ENCODE data around the genes SLC30A7 and AMY1C.

- RRBS: no CpG with 5 or more reads among the region's 10 CpGs
These were observed 46.9 kb downstream of the SASS6 start for GRCh38 chr1:100085328-100086647.

DNA sequence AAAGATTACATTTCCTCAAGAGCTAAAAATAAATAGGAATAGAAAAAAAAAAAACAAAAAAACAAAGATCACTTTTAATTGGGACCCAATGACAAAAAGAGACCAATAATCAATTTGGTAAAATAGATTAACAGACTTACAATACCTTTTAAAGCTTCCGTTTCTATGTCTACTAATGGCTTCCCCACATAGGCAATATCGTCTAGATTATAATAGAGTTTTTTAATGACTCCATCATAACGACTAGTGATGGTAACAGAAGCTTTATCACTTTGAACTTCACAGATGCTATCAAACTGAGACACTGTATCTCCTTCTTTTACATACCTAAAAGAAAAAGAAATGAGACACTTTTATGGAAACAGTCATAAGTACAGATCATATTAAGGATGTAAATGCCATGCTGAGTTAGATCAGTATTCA lies 19.0 kb downstream of the DBT start:
- RRBS: no CpG with 5 or more reads among the region's 3 CpGs

DNA sequence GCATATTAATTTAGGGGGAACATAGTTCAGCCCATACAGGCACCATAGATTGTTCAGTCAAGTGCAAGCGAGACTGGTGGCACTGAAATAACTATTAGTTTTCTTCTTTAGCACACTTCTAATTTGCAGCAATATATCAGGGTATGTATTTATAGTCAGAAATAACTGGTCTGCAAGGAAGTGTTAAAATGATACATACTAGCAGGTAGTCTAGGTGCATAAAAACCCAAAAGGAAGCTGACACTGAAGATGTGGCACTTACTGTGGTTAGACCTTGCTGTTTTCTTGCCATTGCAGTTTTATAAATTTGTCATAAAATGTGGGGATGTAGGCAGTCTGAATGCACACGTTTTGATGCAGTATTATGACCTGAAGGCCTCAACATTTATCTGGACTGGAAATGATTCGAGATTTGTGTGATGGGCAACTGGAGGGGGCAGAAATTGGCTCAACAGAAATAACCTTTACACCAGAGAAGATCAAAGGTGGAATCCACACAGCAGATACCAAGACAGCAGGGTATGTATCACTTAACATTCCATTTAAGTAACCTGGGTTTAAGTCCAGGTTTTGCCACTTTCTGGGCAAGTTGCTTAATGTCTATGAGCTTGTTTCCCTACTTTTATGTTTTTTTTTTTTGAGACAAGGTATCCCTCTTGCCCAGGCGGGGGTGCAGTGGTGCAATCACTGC lies 1.9 kb downstream of the RTCA start:
- RRBS: no CpG with 5 or more reads among the region's 4 CpGs

DNA sequence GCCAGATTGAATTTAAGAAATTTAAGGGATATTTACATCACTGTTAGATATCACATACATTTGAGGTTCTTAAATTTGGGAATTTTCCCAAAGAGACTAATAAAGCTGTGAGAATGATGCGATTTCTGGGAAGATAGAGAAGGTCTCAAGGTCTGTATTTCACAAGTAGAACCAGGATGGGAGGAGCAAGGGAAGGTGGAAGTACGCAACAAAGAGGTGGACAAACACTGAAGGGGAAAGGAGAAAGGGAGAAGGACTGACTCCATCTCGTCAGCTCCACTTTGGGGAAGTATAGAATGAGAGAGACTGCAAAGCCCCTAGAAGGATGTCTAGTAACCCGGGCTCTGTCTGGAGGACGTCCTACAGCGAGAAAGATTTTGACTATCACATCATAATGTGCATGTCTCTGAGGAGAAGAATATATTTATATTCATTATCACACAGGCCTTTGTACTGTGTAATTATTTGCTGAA lies 4.9 kb downstream of the CDC14A start:
- RRBS: no CpG with 5 or more reads among the region's 6 CpGs

DNA sequence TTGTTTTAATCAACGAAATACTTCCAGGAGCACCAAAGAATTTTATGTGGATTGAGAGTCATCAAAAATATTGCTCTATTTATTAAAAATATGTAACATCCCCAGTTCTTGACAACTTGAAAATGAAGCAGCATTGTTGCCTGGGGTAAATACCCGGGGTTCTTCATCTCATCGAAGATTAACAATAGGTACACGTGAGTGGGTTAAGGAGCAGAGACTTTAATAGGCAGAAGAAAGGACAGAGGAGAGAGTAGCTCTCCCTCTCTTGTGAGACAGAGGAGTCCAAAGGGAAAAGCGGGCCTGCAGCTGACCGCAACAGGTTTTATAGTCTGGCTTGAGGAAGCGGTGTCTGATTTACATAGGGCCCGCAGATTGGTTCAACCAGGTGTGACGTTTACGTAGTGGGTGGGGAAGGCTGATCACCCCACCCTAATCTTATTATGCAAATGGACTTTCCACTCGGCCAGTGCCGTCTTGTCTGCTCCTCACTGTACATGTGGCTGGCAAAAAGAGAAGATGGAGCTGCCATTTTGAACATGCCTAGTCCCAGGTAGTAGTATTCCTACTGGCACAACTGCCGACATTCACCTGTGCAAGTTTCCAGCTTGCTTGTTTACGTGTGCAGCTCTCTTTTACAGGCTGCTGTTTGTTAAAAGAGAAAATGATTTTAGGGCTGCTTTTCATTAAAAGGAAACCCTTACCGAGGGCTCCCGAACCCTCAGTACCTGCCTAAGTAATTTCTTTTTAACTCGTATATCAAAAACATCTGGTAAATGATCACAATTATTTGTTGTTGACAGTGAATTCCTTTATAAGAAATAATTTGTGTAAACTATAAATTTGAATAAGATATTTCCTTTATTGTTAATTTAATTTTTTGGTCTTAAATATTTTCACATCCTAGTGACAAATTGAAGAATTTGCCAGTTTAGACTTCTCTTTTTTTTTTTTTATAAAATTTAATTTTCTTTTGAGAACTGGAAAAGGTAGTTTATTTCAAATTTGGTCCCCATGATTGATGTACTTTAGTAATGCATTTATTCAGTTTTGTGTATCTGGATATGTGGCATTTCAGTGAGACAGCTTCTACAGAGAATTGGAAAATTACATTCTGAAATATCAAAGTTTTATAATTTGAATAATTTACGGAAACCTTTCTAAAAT lies 10.8 kb downstream of the CDC14A start:
- RRBS: no CpG with 5 or more reads among the region's 18 CpGs

- RRBS: no CpG with 5 or more reads among the region's 5 CpGs
These were observed 52.2 kb upstream of the GPR88 start for GRCh38 chr1:100485588-100486305.

DNA sequence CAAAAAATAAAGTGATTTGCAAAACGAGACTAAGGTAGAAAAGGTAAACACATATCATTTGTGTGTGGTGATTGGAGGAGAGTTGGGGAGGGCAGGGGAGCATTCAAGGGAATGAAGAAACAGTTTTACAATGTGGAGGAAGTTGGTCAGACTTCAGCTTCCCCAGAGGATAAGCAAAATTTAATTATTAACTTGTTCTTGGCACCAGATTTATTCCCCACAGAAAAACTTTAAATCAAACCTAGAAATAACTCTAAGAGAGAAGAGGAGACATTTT lies 75.8 kb upstream of the VCAM1 start:
- RRBS: no CpG with 5 or more reads among the region's 1 CpG

GRCh38 chr1:100731257-100731548 lies 11.7 kb downstream of the VCAM1 start:
- RRBS: no CpG with 5 or more reads among the region's 5 CpGs

- RRBS: 2% methylated on average over 19 of the region's 51 CpGs
These were observed at the start of gene SLC30A7 for GRCh38 chr1:100895609-100896309. Gene SLC30A7 (plus strand): TSS chr1:100896090.

DNA sequence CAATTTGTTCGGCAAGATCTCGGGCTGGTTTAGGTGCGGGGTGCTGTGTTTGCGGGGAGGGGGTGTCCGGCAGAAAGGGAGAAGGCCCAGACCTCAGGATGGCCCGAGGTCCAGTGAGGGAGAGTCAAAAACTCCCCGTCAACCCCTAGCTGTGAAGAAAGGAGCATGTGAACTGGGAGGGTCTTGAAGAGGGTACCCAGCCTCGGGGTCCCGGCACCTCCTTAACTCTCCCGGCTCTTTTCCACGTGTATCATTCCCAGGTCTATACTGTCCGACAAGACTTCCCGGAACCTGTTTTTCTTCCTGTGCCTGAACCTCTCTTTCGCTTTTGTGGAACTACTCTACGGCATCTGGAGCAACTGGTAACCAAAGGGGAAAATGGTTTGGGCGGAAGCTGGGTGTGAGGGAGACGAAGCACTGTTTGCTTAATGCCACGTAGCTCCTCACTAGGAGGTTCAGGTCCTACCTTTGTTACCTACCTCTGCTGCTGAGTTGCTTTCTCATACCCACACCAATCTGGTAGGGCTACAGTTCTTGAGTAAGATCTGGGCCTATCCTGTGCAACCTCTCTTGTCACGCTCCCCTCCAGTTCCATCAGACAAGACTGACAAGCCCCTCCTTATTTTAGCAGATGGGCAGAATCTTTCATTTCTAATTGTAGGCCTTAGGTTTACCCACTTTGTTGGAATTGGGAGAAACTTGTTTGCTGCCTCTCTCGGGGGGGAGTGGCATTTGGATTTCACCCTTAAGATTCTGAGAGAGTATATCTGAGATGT lies 608 bp downstream of the SLC30A7 start:
- RRBS: no CpG with 5 or more reads among the region's 20 CpGs

GRCh38 chr1:100927120-100928055 lies 31.5 kb downstream of the SLC30A7 start:
- RRBS: no CpG with 5 or more reads among the region's 3 CpGs

- RRBS: no CpG with 5 or more reads among the region's 10 CpGs
These were observed 473 bp downstream of the DPH5 start for GRCh38 chr1:101024974-101025647.

- RRBS: no CpG with 5 or more reads among the region's 1 CpG
These were observed 75.9 kb upstream of the DPH5 start for GRCh38 chr1:101101566-101101765.

- RRBS: no CpG with 5 or more reads among the region's 3 CpGs
These were observed 87.9 kb upstream of the S1PR1 start for GRCh38 chr1:101148893-101149378.

- RRBS: no CpG with 5 or more reads among the region's 6 CpGs
These were observed at the start of gene AMY1C for GRCh38 chr1:103749715-103750003. Gene AMY1C (plus strand): TSS chr1:103749898.

DNA sequence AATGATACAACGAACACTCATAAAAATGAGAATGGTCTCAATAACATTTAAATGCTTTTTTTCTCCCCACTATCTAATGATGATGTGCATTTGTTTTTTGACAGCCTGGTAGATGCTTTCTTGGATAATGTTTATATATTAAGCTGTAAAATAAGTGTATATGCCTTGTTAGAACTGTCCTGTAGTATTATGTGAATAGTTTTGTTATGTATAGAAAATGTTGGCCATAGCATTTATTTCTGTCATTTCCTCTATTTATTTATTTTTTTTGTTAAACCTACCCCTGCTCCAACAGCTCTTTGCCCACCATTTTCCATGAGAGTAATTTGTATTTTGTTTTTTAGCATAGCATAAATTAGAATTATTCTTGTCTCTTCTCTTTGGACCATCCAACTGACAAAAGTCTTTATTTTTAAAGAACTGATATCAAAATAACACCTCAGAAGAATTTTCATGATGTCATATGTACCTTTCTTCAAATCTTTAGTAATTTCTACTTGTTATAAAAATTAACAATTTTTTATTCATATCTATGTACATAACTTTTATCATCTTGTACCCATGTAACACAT lies 663.1 kb downstream of the AMY1C start:
- RRBS: no CpG with 5 or more reads among the region's 1 CpG

- RRBS: 2% methylated on average over 14 of the region's 82 CpGs
These were observed 753 bp downstream of the PRMT6 start for GRCh38 chr1:107056900-107057953.

GRCh38 chr1:107683717-107684092 lies 281.3 kb downstream of the VAV3 start:
- RRBS: no CpG with 5 or more reads among the region's 2 CpGs

- RRBS: no CpG with 5 or more reads among the region's 5 CpGs
These were observed 85.1 kb upstream of the VAV3 start for GRCh38 chr1:108049950-108050640.

Measured in epithelial cell of esophagus (primary cell).